Neuron (in vitro differentiated cells): ENCODE results near the genes INTS6L, SAGE1, ADGRG4, CD40LG, CXorf66, ENSG00000230707 and SOX3.

- PRO-cap: no peak
These were observed 1.0 kb downstream of the GPC4 start for GRCh38 chrX:133414097-133414791.

DNA sequence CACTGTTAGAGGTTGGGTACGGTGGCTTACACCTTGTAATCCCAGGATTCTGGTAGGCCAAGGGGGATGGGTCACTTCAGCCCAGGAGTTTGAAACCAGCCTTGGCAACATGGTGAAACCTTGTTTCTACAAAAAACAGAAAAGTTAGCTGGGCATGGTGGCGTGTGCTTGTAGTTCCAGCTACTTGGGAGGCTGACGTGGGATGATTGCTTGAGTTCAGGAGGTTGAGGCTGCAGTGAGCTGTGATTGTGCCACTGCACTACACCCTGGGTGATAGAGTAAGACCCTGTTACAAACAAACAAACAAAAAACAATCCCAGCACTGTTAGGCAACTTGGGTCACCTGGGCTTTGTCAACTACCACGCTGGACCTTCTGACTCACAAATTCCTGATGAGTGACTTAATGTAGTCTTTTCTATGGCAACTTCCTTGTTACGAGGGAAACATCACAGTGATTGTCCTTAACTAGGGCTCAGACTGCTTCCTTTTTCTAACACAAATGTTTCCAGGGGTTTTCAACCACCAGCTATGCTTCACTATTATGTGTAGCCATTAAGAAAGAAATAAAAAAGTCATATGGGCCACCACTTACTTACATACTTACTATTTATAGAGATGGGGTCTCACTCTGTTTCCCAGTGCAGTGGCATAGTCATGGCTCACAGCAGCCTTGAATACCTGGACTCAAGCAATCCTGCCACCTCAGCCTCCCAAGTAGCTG lies 128.8 kb upstream of the GPC4 start:
- PRO-cap: no peak

DNA sequence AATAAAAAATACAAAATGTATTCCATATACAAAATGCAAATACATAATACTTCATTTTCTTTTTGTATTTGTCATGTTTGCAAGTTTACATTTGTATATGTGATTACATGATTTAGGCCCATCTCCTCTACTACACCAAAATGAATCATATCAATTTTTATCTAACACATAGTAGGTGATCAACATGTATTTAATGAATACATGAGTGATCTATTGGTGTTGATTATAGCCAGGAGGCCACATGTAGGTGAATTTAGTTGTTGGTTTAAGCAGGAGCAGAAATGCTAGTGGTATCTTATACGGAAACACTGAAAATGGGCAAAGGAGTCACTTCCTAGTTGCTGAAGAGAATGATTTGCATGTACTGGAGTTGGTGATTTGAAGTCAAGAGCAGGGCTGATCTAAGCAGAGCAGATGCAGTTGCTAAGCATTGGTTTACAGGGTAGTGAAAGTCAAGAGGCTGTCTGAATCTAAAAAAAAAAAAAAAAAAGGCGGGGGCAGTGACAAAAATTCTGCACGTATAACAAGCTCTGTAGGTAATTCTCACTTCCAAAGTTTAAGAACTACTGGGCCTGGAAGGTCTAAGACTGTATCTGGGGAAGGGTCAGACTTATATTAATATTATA lies 3.6 kb upstream of the PHF6 start:
- PRO-cap: no peak

GRCh38 chrX:134448119-134448417 lies 11.9 kb upstream of the HPRT1 start:
- PRO-cap: no peak

DNA sequence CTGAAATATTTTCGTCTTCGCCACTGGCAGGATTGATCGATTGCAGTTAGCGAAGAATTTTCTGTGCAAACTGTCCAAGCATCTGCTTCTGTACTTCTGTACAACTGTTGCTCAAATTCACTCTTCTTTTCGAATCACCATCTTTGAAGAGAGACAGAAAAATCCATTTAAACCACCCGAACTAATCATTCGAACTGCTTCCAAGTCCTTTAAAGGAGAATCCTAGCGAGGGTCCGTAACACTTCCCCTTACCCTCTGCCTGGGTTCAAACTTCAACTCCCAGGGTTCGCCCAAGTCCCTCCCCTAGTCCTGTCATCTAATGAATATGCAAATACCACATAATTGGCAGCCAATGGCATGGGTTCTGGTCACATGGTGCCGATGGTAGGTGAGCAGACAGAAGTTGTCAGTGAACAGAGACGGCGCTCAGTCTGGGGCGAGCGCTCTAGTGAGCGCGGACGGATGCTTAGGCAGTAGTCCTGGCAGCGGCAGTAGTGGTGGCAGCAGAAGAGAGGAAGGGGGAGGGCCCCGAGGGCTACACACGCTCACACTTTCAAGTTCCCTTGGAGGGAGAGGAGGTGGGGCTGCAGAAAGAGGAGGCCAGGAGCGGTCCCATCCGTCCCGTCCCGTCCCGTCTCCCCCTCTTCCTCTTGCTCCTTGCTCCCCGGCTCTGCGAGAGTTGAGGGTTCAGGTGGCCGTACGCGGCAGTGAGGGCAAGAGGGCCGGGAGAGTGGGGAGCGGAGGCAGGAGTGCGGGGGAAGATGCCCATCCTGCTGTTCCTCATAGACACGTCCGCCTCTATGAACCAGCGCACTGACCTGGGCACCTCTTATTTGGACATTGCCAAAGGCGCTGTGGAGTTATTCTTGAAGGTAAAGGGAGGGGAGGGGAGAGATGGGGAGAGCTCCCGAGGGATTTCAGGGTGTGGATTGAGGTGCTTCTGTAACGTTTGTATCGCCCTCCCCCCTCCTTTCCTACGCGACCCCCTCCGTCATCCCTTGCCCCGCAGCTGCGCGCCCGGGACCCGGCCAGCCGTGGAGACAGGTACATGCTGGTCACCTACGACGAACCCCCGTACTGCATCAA lies at the start of gene INTS6L:
Gene INTS6L (plus strand): TSS at position 429 of the 1,086 bp plus-strand sequence.
- PRO-cap: bidirectional peak, plus-strand start at position 429 of the sequence, minus-strand start at position 257 of the sequence; bidirectional peak, plus-strand start at position 783 of the sequence, minus-strand start at position 763 of the sequence; bidirectional peak, plus-strand start at position 970 of the sequence, minus-strand start at position 802 of the sequence

GRCh38 chrX:135893175-135894017 lies at the start of gene SAGE1:
SAGE1 (plus strand) TSS chrX:135893716.
- PRO-cap: no peak

- PRO-cap: no peak
These were observed 6.8 kb upstream of the FHL1 start for GRCh38 chrX:136189820-136190764.

- PRO-cap: no peak
These were observed at the start of gene ADGRG4 for GRCh38 chrX:136300580-136301106. ADGRG4 (plus strand) TSS chrX:136300963.

GRCh38 chrX:136388245-136388608 lies 87.5 kb downstream of the ADGRG4 start:
- PRO-cap: no peak

GRCh38 chrX:136639429-136639759 lies 8.6 kb upstream of the CD40LG start:
- PRO-cap: no peak

- PRO-cap: no peak
These were observed at the start of gene CD40LG for GRCh38 chrX:136648045-136648475. CD40LG (plus strand) TSS chrX:136648158.

GRCh38 chrX:136868353-136869409 lies 11.8 kb downstream of the RBMX start:
- PRO-cap: no peak

DNA sequence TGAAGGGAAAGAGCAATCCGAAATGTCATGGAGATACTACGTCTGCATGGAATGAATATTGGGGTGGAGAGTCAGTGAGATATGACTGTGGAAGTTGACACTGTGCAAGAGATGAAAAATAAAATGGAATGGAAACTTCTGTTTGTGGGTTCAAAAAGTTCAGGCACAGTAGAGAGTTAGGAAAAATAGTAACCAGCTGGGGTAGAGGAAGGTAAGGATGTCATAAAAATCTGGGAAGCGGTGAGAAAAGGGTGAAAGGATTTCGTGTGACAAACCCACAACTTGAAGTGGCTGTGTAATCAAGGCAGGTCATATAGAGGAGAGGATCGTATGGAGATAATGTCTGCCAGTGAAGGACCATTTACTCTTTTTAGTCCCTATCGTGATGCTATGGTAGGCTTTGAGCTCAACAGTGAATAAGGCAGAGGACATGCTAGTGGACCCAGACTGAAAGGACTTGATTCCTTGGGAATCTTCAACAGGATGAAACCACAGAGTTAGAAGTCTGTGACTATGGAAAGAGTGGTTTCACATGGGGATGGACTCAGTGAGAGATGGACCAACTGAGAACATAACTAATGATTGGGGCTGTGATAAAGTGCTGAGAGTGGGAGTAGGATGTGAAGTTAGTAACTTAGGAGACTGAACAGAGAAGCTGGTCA lies 74.5 kb downstream of the GPR101 start:
- PRO-cap: no peak

GRCh38 chrX:137052144-137052510 lies 18.3 kb upstream of the GPR101 start:
- PRO-cap: no peak

GRCh38 chrX:139200718-139201249 lies 329.8 kb upstream of the F9 start:
- PRO-cap: no peak

GRCh38 chrX:139341893-139342269 lies 188.7 kb upstream of the F9 start:
- PRO-cap: no peak

GRCh38 chrX:139720081-139720532 lies 12.1 kb upstream of the MCF2 start:
- PRO-cap: no peak

DNA sequence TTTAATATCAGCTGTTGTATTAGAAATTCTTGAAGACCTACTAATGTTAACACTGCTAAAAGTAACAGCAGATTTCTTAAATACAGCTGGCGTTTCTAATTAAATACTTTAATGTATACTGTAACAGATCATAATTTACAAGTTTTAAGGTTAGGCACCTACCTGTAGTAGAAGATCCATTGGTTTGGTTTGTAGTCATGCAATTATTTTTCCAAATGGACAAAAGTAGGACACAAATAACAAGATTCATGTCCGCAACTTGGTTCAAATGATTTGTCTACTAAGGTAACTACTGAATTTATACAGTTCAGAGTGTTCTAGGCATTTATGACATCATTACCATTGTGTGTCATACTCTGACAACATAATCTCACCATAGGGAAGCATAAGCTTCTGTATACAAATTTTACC lies at the start of gene CXorf66:
Gene CXorf66 (minus strand): TSS at position 275 of the 411 bp plus-strand sequence.
- PRO-cap: no peak

DNA sequence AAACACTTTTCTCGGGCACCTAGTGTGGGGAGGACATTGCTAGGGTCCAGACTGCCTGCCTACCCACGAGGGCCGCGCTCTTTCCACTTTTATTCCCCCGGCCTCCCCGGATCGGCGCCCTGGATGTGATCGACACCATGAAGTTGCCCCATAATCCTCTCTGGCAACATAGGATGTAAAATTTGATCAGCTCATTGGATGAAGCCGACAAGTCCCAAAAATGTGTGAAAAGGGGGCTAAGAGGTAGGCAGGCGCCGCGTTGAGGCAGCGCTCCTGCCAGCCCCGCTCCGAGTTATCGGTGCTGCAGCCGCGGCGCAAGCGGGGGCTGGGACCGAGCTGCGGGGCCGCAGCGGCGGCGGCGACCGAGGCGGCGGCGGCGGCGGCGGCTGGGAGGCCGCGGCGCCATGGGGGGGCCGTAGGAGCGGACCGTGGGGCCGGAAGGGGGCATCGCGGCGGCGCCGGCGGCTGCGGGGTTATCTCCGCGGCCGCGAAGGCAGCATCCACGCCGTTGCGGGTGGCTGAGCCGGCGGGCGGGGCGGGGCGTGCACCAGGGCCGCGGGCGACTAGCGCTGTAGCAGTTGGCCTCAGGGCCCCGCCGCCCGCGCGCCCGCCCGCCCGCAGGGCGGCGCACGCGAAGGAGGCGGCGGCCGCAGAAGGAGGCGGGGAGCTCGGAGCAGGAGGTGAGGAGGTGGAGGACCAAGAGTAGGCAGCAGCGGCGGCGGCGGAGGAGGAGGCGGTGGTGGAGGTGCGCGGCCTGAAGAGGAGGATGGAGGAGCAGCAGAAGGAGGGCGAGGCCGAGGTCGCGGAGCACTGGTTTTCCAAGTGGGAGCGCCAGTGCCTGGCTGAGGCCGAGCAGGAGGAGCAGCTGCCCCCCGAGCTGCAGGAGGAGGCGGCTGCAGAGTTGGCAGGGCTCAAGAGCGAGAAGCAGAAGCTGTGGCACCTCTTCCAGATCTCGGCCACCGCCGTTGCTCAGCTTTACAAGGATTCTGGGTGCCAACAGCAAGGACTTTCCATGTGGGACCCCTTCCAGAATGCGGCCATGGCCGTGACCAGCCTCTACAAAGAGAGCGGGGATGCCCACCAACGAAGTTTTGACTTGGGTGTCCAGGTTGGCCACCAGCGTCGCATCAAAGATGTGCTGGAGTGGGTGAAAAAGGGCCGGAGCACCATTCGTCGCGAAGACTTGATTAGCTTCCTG lies at the start of gene ENSG00000230707:
Gene ENSG00000230707 (plus strand): TSS at position 702 of the 1,198 bp plus-strand sequence.
- PRO-cap: bidirectional peak, plus-strand start at position 652 of the sequence, minus-strand start at position 605 of the sequence

DNA sequence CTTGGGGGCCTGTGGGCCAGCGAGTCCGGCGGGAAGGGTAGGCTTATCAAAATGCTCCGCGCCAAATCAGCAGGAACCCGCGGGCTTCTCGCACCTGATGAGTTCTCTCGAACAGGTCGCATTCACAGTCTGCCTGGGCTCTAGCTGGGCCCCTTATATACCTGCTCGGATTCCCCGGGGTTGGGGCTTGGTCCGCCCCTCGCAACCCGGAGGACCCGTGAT lies at the start of gene SOX3:
Gene SOX3 (minus strand): TSS at position 131 of the 222 bp plus-strand sequence.
- PRO-cap: no peak